Left cardiac atrium (tissue), 1 donor: ENCODE measurements around the genes TAF1B and KLF11.

DNA sequence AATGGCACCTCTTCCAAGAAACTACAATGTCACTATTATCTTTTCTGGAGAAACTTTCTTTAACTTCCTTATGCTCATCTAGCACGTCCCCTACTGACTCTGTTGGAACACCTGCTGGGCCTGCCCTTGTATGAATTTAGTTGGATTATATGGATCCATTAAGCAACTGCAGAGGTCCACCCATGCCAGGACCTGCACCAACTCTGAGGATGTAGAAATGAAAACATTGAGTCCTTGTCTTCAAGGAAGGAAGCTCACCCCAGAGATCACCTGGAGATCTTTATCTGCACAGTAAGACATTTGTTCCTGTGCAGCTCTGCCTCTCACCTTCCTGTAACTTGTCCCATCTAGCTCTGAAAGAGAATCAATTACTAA is 105.1 kb upstream of the YWHAQ start:
- PRO-cap = no peak

- PRO-cap = bidirectional peak, plus-strand start at chr2:9843494, minus-strand start at chr2:9843406; bidirectional peak, plus-strand start at chr2:9843588, minus-strand start at chr2:9843676
Observed at GRCh38 chr2:9843106-9844279, at the start of gene TAF1B. TSS of gene TAF1B (plus strand) at chr2:9843474.

- PRO-cap = no peak
Observed at GRCh38 chr2:9941474-9942167, 9.9 kb upstream of the GRHL1 start.

- PRO-cap = no peak
Observed at GRCh38 chr2:10034164-10034816, 9.1 kb upstream of the KLF11 start.

DNA sequence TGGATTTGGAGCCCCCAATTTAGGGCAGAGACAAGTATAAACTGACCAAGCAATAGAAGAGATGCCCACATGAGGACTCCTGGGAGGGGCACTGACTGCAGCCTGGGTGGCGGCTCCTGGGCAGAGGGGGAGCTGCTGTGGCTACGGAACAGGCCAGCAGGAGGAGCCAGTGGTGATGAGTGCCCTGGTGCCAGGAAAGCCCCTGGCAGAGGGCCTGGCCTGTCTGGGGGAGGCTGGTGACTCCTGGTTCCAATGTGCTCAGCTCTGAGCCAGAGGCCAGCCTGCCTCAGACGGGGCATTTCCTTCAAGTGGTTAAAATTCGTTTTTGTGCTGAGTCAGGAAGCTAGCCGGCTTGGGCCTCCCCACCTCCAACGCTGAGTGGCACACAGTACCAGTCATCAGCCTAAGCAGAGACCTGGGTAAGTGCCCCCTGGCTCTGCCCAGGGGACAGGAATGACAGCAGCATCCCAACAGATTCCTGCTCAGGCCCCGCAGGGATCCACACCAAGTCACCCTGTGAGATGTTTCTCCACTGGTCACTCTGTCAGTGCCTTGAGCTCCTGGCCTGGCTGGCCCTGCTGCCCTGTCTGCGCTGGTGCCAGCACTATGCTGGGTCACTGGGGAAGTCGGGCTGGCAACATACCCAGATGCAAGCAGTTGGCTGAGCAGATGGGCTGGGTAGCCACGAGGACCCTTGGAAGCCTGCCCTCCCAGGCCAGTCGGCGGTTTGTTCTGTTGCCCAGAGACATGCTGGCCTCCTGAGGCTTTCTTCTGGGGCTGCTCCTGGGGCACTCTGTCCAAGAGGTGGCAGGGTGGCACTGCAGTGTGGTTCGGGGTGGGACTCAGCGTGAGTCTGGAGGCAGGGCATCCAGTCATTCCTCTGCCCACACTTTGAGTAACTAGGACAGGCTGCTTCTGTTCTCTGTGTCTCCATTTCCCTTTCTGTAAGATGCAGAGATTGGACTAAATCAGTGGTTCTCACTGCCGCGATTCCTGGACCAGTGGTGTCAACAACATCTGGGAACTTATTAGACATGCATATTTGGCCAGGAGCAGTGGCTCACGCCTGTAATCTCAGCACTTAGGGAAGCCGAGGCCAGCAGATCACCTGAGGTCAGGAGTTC is 7.0 kb upstream of the KLF11 start:
- PRO-cap = no peak

DNA sequence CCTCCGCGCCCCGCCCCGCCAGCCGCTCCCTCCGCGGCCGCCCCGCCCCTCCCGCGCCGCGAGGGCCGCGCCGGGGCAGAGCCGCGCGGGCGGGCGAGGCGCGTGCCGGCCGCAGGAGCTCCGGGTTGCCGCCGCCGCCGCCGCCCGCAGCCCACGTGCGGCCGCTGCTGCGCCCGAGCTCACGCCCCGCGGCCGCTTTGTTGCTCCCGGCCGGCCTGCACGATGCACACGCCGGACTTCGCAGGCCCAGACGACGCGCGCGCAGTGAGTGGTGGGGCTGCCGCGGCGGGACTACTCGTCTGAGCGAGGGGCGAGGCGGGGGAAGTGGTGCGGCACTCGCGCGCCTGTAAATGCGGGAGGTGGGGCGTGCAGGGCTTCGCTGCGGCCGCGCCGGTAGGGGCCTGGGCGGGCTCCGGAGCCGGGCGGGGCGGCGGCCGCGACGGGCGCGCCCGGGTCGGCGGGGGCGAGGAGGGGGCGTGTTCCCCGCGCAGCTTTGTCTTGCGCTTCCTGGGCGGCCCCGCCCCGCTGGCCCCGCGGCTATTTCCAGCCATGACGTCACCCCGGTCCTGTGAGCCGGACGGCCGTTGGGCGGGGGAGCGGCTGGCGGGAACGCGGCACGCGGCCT is at the start of gene KLF11:
Gene KLF11 (plus strand): TSS at position 56 of the 625 bp plus-strand sequence.
- PRO-cap = bidirectional peak, plus-strand start at position 78 of the sequence, minus-strand start outside the sequence; bidirectional peak, plus-strand start outside the sequence, minus-strand start at position 468 of the sequence

GRCh38 chr2:10052391-10052855 is 9.1 kb downstream of the KLF11 start:
- PRO-cap = no peak

DNA sequence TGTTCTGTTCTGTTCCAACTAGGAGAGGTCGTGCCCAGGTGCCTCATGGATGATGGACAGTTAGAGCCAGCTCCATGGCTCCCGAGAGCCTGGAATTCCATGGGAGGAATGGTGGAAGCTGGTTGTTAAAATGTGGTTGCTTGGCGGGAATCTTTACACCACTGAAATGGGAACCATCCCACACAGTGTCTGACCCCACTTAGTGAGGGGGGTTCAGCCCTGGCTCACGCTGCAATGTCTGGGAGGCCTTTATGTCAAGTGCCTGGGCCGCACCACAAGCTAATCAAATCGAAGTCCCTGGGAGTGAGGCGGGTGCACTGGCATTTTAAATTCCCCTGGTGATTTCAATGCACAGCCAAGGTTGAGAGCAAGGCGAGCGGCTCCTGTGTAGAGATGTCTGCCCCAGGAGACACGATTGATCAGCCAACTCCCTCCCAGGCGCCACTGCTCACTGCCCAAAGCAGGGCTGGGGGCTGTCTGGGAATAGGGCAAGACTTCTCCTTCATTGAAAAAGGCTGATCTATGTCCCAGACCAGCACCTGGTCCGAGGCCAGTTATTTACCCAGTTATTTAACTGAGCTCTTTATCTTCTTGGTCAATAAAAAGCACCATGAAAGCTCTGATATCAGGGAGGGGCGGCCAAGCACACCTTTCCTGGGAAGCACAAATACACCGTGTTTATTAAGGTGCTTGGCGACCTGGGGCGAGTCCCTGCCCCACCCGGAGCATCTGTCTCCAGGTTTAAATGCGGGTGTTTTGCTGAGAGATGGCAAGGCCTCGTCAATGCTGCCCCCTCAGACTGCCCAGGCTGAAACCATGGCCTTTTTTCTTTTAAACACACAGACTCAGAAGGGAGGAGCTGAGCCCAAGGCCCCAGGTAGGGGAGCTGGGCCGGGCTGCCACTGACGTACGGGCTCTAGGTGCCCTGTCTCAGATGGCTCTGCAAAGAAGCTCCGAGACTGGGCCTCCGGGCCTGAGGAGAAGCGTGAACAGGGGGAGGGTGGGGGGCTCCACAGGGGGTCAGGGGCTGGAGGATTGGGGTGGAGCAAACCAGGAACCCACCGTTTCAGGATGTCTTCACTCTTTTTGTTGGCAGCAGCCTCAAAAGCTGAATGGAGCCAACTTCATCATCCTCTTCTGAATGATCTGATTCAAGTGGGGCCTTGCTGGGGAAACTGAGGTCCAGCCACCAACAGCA is 74.0 kb upstream of the HPCAL1 start:
- PRO-cap = no peak

DNA sequence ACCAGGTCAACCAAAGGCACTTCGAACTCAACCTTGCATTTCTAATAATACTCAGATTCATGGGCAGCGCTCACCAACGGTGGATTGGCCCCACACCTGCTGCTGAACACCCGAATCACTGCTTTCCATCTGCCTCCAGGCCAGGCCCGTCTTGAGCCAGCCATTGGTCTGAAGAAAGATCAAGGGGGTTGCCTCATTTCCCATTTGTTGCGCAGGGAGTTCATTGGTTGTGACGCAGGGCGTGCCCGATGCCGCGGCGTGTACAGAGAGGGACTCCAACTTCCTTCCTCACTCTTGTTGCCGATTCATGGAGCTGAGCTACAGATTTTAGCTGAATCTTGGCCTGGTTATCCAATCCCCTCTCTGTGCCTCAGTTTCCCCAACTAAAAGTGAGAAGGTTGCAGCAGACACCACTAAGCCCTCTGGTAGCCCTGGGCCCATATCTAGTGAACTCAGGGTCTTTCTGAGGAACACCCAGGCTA is 61.0 kb upstream of the HPCAL1 start:
- PRO-cap = no peak

- PRO-cap = bidirectional peak, plus-strand start at chr2:10285715, minus-strand start at chr2:10285627
Observed at GRCh38 chr2:10285207-10286042, 17.3 kb upstream of the HPCAL1 start.

GRCh38 chr2:10330941-10331641 is 28.4 kb downstream of the HPCAL1 start:
- PRO-cap = no peak

GRCh38 chr2:10378165-10378701 is 69.9 kb downstream of the ODC1 start:
- PRO-cap = no peak

GRCh38 chr2:10392508-10393360 is 55.4 kb downstream of the ODC1 start:
- PRO-cap = no peak

DNA sequence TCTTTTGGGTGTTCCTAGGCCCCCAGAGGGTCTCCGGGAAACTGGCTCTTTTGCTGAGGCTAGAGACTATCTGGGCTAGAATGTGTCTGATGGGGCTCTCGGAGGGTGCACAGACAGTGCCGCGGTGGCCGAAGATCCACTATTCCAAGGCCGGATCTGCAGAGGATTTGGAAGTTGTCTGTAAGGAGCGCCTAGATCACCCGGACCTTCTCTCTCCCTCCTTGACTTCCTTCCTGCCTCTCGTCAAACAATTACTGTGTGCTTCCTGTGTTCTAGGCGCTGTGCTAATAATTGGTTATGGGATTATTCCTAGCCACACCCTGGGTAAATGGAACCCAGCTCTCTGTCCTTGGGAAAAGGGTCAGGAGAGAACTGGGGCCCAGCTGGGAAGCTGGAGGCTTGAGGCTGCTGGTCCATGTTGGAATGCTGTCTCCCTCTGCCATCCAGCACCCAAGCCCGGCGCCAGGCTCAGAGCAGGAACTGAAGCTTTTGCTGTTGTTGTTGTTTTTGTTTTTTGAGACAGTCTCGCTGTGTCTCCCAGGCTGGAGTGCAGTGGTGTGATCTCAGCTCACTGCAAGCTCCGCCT is 46.6 kb downstream of the ODC1 start:
- PRO-cap = bidirectional peak, plus-strand start at position 367 of the sequence, minus-strand start at position 158 of the sequence

DNA sequence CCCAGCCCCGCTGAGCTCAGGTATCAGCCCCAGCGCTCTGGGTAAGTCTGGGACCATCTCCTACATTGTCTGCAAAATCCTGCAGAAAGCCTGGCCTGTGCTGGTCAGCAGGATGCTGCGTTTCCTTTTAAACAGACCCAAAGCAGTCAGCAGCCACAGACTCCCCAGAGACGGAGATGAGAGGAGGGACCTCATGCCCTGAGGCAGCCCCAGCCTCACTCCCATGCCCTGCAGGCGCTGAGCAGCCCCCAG is 43.8 kb downstream of the ODC1 start:
- PRO-cap = no peak

DNA sequence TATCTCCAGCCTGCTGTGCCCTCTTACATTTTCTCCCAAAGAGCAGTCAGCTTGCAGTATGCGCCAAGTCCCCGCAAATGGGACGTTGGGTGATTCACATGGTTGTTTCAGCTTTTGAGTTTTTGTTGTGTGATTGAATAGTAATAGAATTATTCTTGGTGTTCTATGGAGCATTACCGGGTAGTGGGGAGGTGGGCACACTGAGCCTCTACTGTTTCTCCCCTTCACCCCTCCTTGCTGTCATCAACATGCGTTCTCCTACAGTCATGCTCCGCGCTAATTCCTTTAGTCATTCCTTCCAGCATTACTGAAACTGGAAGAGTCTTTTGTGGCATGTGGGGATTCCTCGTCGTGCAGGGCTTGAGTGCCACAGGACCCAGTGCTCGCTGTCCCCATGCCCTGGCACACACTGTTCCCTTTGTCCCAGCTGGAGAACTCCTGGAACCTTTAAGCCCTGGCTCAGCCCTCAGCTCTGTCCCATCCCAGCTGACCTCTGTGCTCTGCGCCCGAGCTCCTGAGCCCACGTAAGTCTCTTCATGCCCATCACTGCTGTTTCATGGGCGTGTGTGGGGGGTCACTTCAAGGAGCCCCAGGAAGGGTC is 42.2 kb downstream of the ODC1 start:
- PRO-cap = no peak

DNA sequence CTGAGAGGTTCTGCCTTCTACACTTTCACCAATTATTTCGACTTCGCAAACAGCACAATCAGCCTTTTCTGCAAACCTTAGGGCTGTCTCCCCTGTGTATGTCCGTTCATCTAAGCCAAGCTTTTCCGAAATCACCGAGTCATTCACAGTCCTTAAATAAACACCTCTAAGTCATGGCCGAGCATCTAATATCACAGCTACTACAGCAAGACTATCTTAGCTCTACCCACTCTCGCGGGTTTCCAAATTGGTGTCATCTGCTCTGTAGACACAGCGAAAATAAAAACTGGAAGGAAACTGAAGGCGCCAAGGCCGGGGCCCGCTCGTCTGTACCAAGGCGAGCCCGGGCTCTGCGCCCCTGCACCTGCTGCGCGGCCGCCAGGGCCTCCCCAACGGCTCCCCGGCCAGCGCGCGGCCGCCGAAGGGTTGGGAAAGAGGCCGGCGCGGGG is 705 bp downstream of the ODC1 start:
- PRO-cap = no peak

DNA sequence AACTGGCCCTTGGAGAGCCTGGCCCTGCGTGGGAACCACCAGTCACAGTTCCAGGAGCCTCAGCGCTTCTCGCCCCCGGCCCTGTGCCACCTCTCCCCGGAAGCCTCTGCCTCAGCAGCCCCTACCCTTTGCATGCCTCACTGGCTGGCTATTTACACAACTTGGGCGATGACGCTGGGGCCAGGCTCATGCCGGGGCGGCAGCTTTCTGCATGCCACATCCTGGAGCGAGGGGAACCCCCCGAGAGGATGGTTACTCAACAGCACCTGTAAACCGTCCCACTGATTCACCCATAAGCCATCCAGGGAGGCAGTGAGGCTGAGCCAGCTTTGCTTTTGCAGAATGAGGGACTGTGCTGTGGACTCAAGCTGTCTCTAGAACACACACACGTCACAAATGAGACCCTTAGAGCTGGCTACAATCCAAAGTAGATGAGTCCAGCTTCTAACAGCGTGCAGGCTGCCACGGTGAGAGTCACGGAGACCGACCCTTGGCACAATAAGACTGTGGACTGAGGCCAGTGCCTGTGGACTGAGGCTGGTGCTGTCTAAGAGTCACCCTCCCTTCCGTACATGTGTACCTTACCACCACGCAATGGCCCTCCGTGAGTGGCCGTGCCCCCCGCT is 45.6 kb upstream of the ODC1 start:
- PRO-cap = no peak

- PRO-cap = no peak
Observed at GRCh38 chr2:10590599-10591216, 99.1 kb downstream of the NOL10 start.

DNA sequence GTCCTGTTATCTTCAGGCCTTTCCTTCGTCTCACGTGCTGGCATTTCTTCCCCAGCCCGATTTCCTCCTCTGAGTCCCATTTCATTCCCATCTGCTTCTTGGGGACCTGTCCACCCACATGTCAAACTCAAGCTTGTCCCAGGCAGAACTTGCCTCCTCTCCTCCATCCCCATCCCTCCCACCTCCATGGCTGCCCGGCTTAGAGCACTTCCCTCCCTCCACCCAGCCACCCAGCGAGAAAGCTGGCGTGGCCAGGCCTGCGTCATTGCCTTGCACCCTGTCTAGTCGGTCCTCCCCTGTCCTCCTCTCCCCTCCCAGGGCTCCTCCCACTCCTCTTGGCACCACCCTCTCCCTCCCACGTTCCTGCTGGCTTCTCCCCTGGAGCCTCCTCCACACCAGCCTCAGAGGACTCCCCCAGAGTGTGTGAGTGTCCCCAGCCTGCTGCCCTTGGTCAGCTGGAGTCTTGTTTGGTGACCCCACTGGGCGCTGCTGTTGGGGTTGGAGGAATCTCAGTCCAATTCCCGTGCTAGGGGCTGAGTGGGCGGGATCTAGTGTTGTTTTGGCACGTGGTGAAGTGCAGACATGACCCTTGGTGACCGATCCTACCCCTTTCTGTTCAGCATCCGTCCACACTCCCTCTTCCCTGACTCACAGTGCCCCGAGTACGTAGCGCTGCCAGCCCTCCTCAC is 41.2 kb downstream of the ATP6V1C2 start:
- PRO-cap = no peak